ENCODE measurements around a stretch of chr5.

DNA sequence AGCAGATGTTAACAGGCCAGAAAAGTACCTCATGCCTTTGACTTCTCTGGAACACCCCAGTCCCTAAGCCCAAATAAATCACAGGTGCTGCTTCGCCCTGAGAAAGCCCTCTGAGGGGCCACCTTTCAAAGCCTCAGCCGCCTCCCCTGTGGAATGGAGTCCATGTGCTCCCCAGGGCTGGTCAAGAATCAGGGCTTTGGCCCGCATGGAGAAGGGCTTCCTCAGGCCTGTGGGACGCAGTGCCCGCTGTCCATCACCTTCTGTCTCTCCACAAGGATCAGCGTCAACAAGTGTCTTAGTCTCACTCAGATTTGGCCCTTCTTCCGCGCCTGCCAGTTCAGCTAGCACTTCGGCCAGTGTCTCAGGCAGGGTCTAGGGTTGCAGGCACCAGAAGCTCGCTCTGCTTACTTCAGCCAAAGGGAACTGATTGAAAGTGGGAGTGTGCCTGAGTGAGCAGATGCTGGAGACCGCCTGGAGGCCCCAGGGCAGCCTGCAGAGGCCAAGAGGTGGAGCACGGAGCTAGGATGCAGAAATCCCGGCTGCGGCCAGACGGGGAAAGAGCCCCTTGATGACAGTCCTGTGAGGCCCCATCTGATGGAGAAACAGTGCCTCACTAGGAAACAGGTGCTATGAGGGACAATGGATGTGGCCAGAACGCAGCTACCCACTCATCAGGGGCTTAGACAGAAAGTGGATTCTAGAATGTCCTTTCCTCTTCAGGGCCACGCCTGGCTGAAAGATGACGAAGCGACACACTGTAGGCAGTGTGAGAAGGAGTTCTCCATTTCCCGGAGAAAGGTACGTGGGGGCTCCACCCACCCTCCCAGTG, 16.4 kb downstream of the HNRNPH1 start:
- PRO-cap: no peak

DNA sequence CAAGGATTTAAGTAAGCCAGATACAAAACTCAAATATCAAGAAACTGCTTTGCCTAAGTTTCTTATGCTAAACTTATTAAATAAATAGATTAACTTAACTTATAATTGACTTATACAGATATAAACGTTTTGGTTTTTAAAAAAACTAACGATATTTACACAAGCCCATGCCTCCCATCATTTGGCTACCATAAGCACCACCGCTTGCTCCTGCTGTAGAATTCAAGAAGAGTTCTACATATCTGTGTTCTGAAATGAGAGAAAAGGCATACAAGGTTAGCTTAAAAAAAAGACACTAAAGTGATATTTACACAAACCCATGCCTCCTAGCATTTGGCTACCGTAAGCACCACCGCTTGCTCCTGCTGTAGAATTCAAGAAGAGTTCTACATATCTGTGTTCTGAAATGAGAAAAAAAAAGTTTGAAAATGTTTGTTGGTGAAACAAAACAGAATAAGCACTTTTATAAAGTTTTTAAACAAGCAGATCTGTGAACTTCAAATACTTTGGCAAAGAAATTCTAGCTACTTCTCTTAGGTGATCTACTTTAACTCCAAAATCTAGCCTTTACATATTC, 6.7 kb downstream of the HNRNPH1 start:
- PRO-cap: no peak

GRCh38 chr5:179697708-179698818, 704 bp upstream of the CANX start:
- PRO-cap: unidirectional peak, plus-strand start at chr5:179698176; bidirectional peak, plus-strand start at chr5:179698403, minus-strand start at chr5:179698389; bidirectional peak, plus-strand start at chr5:179698977, minus-strand start at chr5:179698598

- PRO-cap: no peak
Measured at GRCh38 chr5:179722567-179723172, 10.0 kb upstream of the MAML1 start.

DNA sequence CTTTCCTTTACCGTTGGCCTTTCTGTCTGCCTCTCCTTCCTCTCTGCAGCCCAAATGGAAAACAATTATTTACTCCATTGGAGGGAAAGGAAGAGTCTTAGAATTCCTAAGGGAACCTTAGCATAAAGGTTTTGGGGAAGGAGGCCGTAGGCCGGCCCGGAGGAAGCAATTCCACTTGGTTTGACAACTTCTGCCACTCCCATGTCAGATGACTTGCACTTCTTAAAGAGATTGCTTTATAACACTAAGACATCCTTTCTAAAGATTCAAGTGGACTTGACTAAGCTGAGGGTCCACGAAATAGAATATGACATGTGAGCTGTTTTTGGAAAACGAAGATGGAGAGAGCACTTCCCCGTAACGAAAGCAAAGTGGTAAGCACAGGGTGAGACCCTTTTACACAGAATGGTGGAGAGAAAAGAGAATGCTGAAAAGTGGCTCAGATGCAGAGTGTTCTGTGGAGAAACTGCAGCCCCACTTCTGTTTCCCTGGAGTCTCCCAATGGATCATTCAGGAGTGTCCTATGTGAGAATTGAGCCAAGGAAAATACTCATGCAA, 17.9 kb upstream of the LTC4S start:
- PRO-cap: no peak

- PRO-cap: no peak
Measured at GRCh38 chr5:179792664-179793335, 986 bp upstream of the LTC4S start.

GRCh38 chr5:179805592-179806148, 996 bp downstream of the MGAT4B start:
- PRO-cap: unidirectional peak, plus-strand start at chr5:179806077

DNA sequence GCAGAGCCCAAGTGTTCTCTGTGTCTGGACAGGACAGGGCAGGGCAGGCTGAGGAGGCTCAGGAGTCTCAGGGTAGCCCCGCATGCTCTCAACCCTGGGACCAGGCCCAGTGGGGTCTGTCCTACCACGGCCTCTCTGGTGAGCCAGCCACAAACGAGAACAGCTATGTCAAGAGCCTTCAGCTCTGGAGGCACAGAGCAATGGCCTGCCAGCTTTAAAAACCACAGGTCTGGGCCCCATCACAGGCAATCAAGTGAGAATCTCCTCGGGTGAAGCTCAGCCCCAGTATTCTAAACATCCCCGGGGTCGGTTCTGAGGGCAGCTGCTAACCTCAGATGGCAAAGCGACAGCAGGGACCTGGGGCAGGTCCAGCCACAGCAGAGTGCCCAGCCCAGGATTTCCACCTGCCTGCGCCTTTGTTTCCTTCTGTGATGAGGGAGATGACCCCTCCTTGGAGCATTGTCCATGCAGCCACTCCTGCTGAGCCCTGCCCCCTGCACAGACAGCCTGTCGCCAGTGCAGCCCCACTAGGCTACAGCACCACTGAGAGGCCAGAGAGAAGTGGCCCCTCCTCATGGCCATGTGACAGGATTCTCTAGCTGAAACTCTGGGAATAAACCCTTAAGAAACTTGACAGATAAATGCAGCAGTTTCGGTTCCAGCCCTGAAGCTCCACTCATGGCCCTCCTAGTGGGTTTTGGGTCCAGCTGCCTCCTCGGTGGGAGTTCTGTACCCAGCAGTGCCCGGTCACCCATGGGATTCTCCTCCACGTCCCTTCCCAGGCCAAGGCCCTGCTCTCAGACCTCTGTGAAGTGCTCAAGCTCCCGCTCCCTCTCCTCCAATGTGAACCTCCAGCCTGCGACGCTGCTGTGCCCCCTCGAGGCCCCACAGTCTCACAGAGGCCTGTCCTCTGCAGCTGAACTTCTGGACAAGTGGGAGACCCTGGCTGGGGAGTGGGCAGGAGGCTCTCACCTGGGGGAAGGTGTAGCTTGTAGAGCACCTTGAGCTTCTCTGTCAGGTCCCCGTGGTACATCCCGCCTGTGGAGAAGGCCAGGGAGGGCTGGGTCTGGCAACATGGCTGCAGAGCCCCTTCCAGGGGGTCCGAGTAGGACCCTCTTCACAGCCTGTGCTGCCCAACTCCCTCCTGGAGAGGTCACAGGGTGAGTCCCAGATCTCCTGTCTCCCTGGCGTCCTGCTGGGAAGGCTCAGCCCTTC, 10.6 kb upstream of the MRNIP start:
- PRO-cap: no peak

- PRO-cap: no peak
Measured at GRCh38 chr5:179913849-179914720, 6.4 kb upstream of the TBC1D9B start.

DNA sequence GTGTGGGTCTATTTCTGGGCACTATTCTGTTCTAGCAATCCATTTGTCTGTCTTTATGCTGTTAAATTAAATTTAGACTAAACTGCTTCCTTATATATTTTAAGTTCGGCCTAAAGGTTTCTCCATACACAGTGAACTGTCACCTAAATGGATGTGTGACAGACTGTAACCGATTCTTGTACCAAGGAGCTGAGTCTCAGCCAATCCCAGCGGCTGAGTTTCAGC, 15.6 kb upstream of the TBC1D9B start:
- PRO-cap: no peak

DNA sequence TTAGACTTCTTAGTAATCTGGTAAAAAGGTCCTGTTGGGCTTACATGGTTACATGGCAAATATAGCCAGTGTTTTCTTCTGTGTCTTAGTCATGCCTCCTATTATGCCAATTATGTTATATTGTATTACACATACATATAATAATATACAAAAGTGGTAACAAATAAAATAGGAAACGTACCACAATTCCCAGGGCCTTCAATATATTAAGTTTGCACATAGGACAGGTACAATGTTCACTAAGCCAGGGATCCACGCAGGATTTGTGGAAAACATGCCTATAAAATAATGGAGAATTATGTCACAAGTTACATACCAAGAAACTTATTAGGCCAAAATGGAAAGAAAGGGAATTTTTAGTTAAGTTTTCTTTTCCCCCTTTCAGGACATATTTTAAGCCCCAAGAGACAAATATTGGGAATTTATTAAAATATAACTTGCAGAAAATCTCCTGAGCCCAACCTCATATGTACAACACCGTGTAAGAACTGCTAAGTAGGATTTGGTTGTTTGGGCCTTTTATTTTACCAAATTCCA, 62.6 kb upstream of the TBC1D9B start:
- PRO-cap: no peak

DNA sequence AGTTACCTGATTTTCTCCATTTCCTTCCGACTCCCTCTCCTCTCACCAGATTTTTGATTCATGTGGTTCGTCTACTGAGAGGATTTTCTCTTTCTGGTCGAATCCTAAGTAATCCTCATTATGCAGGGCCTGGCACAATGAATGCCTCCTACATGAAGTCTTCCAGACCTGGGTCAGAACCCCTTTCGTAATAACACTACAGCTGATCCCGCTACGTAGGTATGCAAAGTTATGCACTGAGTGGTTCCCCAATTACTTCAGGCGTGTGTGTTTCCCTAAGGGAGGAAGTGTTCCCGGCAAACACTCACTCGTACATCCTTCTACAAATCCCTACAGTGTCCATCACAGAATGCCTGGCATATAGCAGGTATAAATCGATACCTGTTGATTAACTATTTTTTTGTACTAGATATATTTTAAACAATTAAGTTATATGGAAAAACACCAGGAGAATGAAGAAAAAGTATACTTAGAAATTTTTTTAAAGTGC, 43.1 kb downstream of the RNF130 start:
- PRO-cap: no peak

- PRO-cap: no peak
Measured at GRCh38 chr5:180083015-180083846, 11.7 kb upstream of the RNF130 start.

DNA sequence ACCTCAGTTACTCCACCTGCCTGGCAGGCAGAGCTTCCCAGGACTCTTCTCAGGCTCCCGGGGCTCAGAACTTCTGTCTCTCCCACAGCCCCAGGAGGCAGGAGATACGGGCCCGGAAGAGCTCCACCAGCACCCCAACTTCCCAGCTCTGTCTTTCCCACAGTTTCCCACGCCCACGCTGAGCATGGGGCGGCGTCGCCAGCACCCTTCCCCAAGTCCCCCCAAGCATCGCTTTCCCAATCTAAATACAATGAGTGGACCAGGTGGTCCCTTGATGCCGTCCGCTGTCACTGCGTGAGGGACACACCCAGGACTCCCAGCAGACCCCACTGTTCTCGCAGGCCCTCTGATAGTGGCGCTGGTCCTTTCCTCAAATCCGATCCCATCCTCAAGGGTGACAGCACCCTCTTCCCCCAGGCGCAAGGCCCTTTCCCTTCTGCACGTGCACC, 803 bp downstream of the RASGEF1C start:
- PRO-cap: no peak

GRCh38 chr5:180313587-180314327, 21.9 kb upstream of the MAPK9 start:
- PRO-cap: no peak

- PRO-cap: no peak
Measured at GRCh38 chr5:180467796-180468338, 26.3 kb upstream of the CNOT6 start.

DNA sequence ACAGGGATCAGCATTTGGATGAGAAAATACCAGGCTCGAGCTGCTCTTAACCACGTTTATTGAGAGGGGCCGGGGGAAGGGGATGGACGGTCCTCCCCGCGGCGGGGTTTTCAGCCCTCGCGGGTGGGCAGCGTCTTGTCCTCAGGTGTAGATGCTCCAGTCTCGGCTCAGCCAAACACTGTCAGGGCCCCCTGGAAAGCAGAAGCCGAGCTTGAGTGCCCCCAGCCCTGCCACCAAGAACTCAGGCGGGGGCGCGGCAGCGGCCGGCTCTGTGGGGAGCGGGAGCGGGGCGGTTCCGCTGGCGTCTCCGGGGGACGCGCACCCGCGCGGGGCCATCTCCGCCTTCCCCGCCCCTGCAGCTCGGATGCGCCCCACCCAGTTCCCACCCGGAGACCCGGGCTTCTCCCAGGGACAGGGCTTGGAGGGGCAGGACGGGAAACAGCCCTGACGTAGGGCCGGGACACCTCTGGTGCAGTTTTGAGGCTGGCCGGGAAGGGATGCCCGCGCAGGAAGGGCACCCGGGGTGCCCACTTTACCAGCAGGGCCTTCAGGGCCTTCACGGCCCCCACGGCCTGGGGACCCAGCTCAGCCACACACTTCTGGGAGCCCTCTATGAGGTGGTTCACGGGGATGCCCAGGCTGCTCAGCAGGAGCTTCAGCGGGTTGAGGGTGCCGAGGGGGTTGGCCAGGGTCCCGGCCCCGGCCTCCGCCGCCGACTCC, 1.1 kb downstream of the SCGB3A1 start:
- PRO-cap: no peak

GRCh38 chr5:180688605-180689390, 39.4 kb upstream of the FLT4 start:
- PRO-cap: no peak

DNA sequence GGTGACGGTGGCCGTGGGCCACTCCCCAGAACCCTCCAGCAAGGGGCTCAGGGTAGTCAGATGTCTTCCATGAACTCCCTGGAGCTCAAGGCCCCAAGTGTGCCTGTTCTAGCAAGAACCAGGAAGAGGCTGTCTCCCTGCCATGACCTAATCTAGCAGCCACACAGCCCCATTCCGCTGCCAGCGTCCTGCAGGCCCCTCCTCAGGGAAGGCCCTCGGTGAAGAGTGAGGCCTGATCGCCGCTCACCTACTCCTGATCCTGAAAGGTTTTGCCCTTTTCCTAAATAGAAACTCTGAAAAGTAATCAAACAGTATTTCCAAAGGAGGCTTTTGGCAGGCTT, 17.1 kb downstream of the MGAT1 start:
- PRO-cap: no peak

GRCh38 chr5:180786580-180787055, 16.0 kb downstream of the MGAT1 start:
- PRO-cap: no peak